Paraaortic lymph node (tissue), 1 donor: ENCODE measurements around a stretch of chr3.

DNA sequence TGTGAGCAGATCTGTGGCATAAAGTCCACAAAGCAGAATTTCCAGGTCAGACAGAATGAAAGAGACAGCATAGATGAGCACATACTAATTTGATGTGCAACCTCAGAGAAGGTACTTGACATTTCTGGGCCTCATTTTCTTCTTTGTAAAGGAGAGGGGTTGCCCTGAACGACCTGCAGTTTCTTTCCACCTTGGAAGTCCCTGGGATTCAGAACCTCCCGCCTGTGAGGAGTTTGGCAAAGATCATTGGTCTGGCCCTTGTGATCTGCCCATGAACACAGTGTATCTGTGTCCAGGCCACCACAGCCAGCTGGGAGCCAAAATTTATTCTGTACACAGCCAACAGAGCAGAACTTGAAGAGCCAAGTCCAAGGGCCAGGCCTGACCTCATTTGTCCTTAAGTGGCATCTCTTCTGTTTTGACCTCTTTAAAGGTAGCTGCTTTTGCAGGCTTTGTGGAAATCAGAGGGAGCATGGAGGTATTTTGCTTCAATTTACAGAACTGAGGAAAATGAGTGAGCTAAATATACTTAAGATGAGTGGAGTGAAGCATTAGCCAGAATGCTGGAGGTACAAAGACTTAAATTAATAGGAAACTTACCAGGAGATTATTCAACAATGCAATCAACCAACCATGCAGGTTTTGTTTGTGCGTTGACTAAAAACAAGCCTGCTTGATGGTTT lies 57.3 kb upstream of the SLC7A14 start:
- PRO-cap, result no peak

DNA sequence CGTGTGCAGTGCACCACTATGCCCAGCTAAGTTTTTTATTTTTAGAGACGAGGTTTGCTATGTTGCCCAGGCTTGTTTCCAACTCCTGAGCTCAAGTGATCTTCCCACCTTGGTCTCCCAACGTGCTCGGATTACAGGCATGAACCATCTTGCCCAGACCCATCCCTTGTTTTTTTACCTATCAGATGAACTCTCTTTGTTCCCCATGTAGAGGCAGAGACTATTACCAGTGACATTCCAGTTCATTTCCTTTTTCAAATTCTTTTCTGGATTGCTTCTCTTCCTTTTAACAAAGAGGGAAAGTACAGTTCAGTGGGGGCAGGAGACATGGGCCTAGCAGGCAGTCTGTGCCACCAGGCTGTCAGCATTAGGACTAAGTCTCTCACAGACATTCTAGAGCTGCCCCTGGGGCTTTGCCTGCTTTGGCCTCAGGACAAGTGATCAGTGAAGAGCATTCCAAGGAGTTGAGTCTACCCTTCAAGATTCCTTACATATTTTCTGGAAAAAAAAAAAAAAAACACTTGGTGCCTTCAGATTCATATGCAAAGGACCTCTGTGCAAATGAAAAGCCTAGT lies 103.5 kb upstream of the SLC7A14 start:
- PRO-cap, result no peak

DNA sequence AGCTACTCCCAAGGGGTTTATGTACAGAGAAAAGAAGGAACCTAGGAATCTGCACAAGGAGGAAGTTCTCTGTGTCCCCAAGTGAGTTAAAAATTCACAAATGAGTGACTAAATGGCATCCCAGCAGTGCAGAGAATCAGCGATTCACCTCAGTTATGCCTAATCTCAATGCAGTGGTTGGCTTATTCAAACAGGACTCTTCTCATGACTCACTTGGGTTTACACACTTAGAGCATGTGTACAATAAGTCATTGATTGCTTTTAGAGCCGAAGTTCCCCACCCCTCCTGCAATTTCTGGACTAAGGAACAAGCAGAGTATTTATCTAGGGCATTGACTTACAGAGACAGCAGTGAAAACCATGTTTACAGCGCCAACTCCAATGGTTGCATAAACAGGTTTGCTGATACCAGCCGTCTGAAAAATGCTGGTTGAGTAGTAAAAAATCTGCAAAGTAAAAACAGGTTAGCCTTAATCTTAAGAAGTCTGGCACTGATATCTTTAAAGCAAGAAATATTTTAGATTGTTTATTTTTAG lies 24.2 kb downstream of the SLC2A2 start:
- PRO-cap, result no peak

DNA sequence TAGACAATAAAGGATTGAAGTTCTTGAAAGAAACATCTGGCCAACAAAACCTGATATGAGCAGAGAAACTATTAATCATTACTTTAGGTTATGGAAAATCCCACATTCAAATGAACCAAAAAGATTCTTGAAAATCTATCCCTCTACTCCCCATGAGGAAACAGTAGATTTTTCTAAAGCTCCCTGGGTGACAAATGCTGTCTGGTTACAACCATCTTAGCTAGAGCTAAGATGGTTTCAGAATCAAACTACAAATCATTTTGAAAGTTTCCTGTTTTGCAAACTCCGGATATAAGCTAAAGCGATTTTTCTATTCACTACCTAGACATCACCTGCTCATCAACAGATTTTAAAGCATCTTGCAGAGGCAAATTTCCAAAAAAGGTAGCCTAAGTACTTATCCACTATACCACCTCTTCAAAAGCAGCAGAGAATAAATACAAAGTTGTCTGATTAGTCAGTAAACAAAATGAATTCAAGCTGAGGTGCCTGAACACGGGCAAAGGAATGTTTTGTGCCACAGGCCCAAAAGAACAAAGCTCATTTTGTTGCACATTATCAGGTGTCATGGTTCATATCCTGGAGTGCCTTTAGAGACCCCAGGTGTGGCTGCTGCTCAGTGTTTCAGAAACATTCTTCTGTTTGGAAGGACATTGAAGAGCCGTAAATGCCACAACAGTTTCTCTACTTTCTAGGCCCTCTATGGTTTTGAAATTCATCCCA lies 204.9 kb downstream of the TNIK start:
- PRO-cap, result no peak

GRCh38 chr3:171257323-171257969 lies 202.8 kb downstream of the TNIK start:
- PRO-cap, result no peak

GRCh38 chr3:171339490-171340107 lies 120.6 kb downstream of the TNIK start:
- PRO-cap, result no peak

DNA sequence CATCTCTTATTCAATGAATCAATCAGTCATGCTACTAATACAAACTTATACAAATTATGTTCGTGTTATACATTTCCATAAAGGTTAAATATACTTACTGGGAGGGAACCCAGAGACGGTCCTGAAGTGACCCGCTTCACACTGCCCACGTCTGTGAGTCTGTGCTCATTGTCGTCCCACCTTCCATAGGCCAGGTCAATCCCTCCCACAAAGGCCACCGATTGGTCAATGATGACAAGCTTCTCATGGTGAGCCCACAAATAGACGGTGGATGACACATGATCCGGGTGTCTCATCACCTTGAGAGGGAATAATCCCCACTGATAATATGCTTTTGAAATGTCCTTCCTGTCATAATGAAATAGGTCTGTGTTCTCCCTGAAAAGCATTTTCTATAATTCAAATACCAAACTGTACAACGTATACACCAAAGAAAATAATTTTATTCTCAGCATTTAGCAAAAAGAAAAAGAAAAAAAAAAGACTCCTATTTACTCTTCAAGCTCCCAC lies 121.7 kb downstream of the PLD1 start:
- PRO-cap, result no peak

DNA sequence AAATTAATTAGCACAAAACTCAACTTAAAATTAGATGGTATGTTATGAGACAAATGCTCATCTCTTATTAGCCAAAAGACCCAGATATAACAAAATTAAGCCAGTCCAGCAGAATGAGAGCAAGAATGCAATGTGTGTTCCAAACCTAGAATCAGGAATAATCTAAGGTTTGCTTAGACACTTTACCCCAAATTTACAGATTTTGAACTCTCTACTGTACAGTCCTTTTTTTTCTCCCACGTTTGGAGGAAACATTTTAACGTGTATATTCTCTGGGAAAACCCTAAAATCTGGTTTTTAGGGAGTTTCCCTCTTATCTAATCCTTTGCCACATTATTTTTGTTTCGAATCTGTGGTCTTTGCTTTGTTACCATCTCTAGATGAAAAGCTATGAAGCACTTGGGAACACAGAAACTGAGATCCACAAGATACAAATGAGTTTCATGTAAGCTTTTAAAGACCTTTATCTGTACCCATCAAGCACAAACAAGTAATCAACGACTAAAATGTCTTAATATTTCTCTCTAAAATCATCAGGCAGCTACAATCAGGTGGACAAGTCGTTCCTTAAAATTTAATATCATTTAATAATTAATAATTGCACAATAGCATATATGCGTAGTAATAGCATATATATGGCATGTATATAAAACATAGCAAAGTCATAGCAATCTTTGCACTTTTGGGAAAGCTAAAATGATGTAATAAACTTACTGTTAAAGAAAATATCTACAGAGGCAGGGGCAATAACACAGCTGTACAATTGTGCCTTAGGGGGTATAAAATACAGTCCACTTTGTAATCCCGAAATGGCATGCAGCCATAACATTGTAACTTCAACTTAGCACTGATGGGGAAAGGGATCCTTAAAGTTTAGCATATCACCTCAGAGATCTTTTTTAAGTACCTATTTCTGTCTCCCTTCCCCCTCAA lies 41.2 kb downstream of the PLD1 start:
- PRO-cap, result no peak

GRCh38 chr3:171829815-171830541 lies 13.2 kb upstream of the TMEM212 start:
- PRO-cap, result no peak

DNA sequence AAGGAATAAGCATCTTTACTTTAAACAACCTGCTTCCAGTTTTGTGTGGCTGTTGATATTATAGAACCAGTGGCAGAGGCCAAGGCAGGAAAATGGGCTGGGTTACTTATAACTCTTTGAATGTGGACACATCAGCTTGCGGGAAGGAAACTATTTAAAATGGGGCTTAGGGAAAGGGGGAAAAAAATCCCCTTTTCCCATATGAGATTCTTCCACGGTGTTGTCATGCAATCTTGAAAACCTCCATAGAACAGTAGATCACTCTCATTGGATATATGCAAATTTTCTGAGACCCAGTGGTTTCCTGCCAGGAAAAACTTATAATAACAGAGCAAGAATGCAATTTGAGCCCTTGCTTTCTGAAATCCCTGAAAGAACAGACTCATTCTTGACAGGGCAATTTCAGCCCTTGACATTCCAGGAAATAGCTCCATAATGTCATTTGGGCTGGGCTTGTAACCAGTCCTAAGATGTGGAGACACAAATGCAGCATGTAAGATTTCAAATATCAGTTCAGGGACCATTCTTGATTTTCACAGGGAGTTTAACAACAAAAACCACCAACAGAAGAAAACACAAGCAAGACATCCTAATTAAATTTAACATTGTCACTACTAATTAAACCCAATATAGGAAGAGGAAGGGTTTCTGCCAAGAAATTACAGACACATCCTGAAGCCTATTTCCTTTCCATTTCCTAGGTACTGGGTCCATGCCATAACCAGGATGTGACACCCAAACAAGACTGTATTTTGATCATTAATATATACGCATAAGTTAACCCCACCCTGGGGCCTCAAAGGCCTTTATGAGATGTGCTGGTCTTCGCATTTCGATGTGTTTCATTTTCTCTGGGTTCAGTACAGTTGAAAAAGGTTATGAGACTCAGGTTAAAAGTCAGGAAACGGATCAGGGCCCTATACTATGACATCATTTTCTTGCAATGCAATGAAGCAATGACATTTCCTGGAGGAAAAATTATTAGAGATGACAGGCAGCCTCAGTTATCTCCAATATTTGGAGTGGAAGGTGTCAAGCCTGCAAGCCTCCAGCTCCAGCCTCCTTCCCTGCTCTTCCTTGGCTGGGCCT lies 31.4 kb downstream of the TMEM212 start:
- PRO-cap, result no peak

DNA sequence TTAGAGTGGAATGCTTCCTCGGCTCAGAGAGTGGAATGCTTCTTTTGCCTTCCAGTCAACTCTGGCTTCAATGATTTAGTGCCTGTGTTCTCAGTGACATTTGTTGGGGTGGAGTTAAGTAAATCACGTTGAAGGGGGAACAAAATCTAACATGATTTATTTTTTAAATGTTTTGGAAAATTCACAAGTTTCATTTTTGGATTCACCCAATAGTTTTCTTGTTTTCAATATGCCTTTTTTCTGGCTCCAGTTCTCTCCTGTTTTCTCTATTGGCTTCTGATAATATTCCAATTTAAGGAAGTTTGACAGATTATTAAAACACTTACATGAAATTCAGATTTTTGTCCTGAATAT lies 94.6 kb upstream of the FNDC3B start:
- PRO-cap, result unidirectional peak, minus-strand start at position 63 of the sequence

GRCh38 chr3:171967245-171967878 lies 72.0 kb upstream of the FNDC3B start:
- PRO-cap, result no peak

- PRO-cap, result no peak
These were observed 13.1 kb downstream of the FNDC3B start for GRCh38 chr3:172052416-172053029.

DNA sequence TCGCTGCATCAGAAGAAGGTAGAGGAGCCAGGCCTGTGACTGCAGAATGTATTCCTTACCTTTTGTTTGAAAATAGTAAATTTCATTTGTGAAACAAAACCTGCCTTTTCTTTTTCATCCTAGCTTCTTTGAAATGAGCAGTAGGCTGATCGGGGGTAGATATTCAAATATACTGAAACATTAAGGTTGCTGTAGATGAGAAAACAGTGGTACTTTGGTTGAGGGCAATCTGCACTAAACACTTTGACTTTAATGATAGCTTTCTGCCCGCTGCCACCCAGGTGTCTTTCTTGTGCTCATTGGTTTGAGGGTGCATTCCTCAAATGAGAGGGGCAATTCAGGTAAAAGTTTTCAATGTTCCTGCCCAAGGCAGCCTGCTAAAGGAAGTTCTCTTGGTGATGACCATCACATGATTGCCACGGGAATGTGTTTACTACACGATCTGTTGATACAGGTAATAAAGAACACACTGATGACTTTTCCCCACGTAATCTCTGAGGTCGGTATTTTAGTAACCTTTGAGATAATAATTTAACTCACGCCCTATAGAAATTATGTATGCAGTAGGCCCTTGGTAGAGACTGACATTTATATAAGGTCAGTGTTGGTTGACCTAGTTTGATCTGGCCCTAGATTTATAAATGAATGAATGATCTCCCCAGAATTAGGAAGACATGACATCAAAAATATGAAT lies 39.3 kb downstream of the FNDC3B start:
- PRO-cap, result no peak

DNA sequence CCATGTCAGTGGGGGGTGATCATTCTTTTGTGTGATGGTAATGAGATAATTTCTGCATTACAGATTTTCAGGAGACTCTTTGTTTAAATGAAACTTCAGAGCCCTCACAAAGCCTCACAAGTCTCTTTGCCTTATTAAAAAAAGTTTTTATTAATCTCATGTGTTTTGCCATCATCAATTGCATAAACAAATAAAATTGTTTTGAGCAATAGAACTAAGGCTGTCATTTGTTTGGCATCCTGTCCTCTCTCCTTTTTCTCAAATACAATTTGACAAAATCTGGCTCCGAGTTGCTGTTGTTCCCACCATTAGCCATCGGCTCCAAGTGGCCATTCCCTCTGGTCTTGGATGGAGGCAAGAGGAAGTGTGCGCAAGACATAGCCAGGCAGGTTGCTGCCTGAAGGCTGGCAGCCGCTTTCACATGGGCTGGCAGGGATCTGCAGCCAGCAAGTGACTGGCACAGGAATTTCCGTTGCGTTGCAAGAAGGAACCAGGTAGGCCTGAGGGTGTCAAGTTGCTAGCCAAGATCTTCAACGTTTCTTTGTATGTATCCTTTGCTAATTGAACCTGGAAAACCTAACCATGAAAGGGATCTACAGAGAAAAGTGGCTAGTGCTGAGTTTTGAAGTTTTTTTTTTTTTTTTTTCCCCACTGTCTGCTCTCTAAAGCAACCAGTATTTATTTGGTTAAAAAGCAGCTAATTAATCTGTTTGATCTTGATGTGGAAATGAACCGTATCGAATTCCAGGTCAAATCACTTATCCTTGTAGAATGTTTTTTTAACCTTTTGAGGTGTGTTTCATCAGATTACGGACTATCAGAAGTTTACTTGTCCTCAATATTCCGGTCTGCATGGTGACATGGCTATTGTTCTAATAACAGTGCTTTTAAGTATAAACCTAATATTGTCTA lies 116.9 kb downstream of the FNDC3B start:
- PRO-cap, result no peak

DNA sequence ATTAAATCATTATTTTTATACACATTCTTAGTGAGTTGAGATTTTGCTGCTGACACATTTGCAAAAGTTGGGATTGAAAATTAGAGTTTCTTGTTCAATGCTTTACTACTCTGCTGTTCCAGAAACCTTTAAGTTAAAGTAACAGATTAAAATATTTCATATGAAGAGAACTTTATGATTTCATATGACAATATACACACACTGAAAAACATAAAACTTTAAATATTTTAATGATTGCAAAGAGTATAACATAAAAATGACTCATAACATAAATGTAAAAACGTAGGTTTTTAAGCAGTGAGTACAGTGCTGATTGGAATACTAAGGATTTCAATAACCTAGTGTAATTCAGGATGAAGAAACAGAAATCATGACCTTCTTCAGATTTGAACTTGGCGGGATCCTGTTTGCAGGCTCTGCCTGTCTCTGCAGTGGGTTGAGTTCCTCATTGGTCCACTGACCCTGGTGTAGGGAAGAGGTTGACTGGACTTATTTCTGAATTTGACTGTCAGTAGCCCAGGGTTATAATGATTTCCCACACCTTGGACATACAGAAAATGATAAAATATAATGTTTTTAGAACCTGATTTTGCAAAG lies 171.6 kb downstream of the FNDC3B start:
- PRO-cap, result no peak

DNA sequence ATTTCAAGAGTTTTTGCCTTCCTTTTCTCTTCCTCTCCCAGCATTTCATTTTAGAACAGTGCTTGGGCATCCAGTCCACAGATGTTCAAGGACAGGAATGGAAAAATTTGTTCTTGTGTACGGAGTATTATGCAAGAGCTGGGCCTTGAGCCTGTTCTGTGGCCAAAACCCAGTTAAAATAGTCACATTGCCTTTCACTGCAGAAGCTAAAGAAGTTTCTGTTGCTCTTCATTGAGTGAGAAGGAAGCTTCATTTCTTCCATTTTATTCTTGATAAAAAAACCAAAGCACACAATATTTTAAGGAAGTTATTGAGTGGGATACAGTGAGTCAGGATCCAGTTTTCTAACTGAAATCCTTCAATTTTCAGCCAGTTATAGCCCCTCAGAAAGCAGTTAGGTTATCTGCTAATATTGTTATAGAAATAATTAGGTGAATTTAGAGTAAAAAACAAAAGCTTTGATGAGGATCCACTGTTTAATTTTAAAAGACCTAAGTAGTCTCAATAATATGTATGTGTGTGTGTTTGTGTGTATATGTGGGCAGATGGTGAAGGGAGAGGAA lies 191.8 kb downstream of the GHSR start:
- PRO-cap, result no peak

GRCh38 chr3:172319632-172320161 lies 128.6 kb downstream of the GHSR start:
- PRO-cap, result no peak

- PRO-cap, result no peak
These were observed 63.4 kb downstream of the GHSR start for GRCh38 chr3:172384746-172385459.

DNA sequence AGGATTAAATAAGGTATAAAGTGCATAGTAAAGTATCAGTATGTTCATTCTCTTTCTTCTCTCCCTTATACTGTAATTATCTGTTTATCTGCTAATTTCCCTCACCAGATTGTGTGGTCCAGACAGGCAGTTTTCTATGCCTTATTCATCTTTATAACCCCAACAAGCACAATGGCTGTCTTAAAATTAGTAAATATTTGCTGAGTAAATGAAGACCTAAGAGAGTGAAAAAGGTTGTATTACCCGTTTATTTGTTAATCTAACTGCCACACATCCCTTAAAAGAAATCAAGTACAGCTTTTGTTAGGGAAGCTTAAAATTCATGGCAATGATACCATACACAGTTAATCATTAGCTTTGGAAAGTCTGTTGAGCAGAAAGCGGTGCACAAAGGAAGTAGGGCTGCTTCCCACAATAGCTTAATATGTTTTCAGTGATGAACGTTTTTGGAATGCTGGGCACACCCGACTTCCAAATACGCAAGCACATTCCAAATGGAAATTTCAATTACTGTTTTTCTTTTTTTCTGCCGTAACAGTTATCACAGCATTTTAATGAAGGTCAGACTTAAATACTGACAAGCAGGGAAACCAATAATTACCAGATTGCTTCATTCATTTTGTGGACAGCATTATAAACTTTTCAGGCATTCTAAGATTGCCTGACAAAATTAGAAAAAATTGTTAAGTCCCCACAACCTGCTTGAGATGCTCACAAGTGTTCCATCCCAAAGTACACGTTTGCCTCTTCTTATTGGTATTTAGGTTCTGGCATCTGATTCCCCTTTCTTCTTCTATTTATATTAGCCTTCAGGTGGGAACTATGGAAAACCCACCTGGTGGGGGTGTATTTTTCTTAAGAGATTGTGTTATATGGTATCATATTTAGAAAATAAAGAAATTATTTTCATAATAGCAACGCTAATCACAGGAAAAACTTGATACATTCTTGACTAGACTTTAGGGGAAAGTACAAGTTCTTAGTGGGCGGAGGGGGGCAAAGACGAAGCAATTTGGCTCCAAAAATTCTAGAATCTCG lies 1.2 kb upstream of the ECT2 start:
- PRO-cap, result no peak